Testis (tissue), 5 donors: ENCODE measurements around the gene TICAM1.

DNA sequence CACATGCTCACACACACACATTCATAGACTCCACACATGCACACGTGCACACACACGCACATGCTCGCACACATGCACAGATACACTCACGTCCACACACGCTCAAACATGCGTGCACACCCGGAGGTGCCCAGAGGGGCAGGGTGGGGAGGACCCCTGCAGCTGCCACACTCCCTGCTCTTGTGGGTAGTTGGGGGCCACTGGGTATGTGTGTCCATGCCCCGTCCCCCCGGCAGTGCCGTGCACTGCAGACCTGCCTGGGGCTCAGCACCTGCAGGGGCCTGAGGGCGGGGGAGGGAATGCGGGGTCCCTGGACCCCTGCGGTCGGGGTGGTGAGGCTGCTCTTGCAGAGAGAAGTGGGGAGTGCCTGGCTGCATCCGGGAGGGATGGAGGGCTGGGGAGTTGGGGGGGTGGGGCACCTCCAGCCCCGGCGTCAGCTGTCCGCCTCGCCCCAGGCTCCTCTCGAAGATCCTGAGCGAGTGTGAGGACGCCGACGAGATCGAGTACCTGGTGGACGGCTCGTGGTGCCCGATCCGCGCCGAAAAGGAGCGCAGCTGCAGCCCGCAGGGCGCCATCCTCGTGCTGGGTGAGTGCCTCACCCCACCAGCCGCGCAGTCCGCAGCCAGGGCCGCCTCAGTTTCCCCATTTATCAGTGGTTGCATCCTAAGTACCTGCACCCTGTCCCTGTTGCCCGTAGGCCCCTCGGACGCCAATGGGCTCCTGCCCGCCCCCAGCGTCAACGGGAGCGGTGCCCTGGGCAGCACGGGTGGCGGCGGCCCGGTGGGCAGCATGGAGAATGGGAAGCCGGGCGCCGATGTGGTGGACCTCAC lies 29.6 kb downstream of the ZBTB7A start:
- PRO-cap, 3 experiments = no peak in any of the 3 experiments
- RAMPAGE, long total RNA, 2 experiments = no peak in any of the 2 experiments
- RRBS = 66% methylated on average over 8 of the region's 53 CpGs

DNA sequence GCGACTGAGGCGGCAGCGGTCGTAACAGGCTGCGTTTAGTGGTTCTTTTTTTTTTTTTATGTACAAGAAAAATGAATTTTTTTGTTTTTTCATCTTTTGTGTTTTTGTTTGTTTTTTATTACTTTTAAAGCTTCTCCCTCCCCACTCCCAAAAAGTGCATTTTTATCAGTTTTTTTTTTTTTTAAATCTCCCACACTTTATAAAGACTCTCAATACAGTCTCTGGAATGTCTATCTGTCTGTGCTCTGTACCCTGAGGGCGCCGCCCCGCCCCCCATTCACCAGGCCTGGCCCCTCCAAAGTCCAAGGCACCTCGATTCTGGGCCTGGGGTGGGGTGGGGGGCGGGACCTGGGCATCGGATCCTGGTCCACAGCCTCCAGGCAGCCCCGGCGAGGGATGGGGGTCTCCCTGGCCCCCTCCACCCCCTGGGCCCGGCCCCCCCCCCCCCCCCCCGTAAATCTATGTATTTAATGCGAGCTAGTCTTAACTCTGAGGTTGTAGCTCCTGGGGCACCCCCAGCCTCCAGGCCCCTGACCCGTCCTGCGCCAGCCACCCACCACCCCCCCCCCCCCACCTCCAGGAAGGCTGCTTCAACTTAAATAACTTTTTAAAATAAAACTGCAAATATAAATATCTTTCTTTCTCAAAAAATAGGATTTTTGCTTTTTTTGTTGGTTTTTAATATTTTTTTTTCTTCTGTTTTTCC lies 23.3 kb downstream of the ZBTB7A start:
- PRO-cap, 3 experiments = no peak in any of the 3 experiments
- RAMPAGE, long total RNA, 2 experiments = no peak in any of the 2 experiments
- RRBS = 71% methylated on average over 3 of the region's 18 CpGs

GRCh38 chr19:4058647-4059323 lies 7.9 kb downstream of the ZBTB7A start:
- PRO-cap, 3 experiments = no peak in any of the 3 experiments
- RAMPAGE, long total RNA, 2 experiments = no peak in any of the 2 experiments
- RRBS = 64% methylated on average over 3 of the region's 28 CpGs

GRCh38 chr19:4149354-4150008 lies 4.0 kb upstream of the CREB3L3 start:
- PRO-cap, 3 experiments = peak in 1 of 3 experiments; most common plus-strand start chr19:4149687 (in 1)
- RAMPAGE, long total RNA, 2 experiments = no peak in any of the 2 experiments
- RRBS = no CpG with 5 or more reads among the region's 17 CpGs

DNA sequence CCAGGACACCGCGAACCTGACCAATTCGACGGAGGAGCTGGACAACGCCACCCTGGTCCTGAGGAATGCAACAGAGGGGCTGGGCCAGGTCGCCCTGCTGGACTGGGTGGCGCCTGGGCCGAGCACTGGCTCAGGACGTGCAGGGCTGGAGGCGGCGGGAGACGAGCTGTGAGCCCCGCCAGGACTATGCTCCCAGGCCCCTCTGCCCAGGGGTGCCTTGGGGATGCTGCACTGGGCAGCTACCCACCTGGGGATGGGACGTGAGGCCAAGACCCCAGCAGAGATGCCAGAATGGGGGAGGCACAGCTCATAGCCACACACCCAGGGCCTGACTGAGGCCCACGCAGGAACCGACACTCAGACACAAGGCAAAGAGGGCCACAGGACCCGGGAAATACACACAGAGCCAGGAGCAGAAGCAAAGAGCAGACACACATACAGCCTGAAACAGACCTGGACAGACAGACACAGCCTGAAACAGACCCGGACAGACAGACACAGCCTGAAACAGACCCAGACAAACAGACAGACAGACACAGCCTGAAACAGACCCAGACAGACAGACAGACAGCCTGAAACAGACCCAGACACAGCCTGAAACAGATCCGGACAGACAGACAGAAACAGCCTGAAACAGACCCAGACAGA lies 10.4 kb downstream of the SIRT6 start:
- PRO-cap, 3 experiments = no peak in any of the 3 experiments
- RAMPAGE, long total RNA, 2 experiments = no peak in any of the 2 experiments
- RRBS = 87% methylated on average over 2 of the region's 19 CpGs

DNA sequence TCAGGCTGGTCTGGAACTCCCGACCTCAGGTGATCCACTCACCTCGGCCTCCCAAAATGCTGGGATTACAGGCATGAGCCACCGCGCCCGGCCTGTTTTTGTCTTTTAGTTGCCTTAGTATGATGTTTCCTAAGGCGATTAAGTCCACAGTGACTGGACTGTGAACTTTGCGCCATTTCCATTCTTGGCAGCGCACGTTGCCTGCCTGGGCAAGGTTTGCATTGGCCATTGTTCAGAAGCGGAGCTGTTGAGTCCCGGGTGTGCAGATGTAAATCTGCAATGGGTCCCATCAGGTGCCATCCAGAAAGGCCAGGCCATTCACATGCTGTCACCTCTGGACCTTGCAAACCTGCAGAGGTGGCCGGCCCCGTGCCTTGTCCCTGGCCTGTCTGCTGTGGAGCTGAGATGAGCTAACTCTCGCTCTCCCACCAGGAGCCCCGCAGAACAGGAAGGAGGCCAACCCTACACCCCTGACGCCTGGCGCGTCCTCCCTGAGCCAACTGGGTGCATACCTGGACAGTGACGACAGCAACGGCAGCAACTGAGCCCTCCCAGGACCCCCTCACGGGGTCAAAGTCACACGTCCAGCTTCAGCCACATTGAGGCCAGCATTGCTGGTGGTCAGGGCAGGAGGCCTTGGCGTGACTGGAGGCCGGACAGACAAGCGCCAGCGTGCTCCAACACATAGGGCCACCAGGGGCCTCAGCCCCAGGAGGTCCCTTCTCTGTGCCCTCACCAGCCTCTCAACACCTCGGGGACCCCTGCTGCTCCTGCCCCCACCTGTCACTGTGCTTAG lies 10.7 kb upstream of the SHD start:
- PRO-cap, 3 experiments = no peak in any of the 3 experiments
- RAMPAGE, long total RNA, 2 experiments = no peak in any of the 2 experiments
- RRBS = no CpG with 5 or more reads among the region's 27 CpGs

GRCh38 chr19:4327104-4328077 lies 11.2 kb downstream of the STAP2 start:
- PRO-cap, 3 experiments = no peak in any of the 3 experiments
- RAMPAGE, long total RNA, 2 experiments = start-site peak on the minus strand in 1 of 2 experiments, at chr19:4327101-4327219 at its widest, 13 reads per replicate
- RRBS = 12% methylated on average over 5 of the region's 48 CpGs

DNA sequence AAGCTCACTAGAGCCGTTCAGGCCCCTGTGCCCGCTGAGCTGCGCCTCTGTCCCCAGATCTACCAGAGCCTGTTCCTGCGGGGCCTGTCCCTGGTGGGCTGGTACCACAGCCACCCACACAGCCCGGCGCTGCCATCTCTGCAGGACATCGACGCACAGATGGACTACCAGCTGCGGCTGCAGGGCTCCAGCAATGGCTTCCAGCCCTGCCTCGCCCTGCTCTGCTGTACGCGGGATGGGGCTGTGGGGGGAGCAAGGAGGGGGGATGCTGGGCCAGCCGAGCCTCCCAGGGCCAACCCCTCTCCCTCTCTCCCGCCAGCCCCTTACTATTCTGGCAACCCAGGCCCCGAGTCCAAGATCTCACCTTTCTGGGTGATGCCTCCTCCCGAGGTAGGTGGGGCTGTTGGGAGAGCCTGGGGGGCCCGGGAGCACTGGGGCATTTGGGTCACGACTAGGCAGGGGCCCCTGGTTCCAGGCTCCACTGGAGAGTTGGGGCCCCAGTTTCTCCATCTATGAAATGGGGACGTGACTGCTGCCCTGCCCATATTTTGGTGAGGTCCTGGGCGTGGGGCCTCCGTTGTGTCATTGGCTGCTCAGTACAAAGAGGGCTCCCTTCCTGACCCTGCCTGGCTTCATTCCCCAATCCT lies 14.0 kb downstream of the MPND start:
- PRO-cap, 3 experiments = no peak in any of the 3 experiments
- RAMPAGE, long total RNA, 2 experiments = no peak in any of the 2 experiments
- RRBS = no CpG with 5 or more reads among the region's 21 CpGs

DNA sequence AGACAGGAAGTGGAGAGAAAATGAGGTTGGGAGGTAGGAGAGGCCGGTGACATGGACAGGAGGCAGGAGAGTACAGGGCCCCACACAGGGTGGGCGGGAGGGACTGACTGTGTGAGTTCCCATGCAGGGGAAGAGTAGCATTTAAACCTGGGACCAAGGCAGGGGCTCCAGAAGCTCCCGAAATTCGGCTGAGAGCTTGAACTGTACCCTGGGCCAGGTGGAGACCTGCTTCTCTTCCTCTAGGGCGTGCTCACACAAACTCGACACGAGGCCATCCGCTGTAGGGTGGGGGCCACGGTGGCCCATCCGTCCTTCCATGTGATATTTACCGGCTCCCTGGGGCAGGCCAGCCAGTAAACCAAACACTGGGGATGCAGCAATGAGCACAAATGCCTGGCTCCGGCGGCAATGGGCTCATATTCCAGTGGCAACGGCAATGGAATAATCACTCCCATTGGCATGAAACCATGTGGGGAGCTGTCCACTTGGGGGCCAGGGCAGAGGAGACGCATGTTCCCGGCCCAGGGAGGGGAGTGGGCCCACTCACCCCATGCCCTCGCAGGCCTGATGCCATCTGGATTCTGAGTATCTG lies 10.9 kb downstream of the SH3GL1 start:
- PRO-cap, 3 experiments = no peak in any of the 3 experiments
- RAMPAGE, long total RNA, 2 experiments = no peak in any of the 2 experiments
- RRBS = 80% methylated on average over 3 of the region's 17 CpGs

DNA sequence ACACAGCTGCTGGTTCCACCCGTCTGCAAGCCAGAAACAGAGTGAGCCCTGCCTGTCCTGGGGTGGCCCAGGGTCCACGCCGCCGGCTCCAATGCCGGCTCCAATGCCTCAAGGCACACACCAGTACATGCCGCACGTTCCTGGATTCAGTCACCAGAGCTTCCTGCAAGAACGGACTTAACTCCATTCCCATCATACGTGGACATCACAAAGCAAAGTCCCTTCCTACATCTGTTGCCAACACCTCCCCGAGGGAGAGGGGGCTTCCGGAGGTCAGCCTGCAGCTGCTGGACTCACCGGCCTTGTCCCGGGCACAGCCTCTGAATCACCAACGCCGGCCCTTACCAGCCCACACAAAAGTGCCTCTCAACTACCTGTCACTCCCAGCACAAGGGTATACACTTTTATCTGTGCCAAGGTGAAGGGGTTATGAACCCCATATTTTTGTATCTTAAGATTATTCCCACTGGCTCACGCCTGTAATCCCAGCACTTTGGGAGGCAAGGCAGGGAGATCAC lies 8.5 kb downstream of the SH3GL1 start:
- PRO-cap, 3 experiments = peak in 1 of 3 experiments; most common minus-strand start position 152 of the sequence (in 1)
- RAMPAGE, long total RNA, 2 experiments = no peak in any of the 2 experiments
- RRBS = no CpG with 5 or more reads among the region's 16 CpGs

DNA sequence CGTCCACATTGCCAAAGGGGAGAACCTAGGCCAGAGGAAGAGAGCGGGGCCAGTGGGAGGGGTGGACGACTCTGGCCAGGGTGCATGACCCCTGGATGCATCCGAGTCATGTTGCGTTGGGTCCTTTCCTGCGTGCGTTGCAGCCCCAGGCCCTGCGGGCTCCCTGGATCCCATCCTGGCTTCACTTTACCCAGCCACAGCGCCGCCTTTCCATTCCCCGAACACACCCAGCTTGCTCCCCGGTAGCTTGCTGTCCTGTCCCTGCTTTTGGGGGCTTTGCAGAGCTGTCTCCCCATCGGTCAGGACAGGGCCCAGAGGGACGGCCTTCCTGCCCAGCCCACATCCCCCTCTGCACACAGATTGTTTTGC lies 10.4 kb downstream of the PLIN4 start:
- PRO-cap, 3 experiments = no peak in any of the 3 experiments
- RAMPAGE, long total RNA, 2 experiments = no peak in any of the 2 experiments
- RRBS = no CpG with 5 or more reads among the region's 14 CpGs

GRCh38 chr19:4596160-4596607 lies 36.7 kb upstream of the SEMA6B start:
- PRO-cap, 3 experiments = no peak in any of the 3 experiments
- RAMPAGE, long total RNA, 2 experiments = no peak in any of the 2 experiments
- RRBS = 53% methylated on average over 8 of the region's 17 CpGs

- PRO-cap, 3 experiments = peak in 1 of 3 experiments; most common plus-strand start chr19:4648454 (in 1)
- RAMPAGE, long total RNA, 2 experiments = no peak in any of the 2 experiments
- RRBS = no CpG with 5 or more reads among the region's 26 CpGs
Observed at GRCh38 chr19:4648156-4649087, 9.1 kb downstream of the TNFAIP8L1 start.

- PRO-cap, 3 experiments = no peak in any of the 3 experiments
- RAMPAGE, long total RNA, 2 experiments = no peak in any of the 2 experiments
- RRBS = no CpG with 5 or more reads among the region's 14 CpGs
Observed at GRCh38 chr19:4697104-4697661, 26.5 kb downstream of the DPP9 start.

DNA sequence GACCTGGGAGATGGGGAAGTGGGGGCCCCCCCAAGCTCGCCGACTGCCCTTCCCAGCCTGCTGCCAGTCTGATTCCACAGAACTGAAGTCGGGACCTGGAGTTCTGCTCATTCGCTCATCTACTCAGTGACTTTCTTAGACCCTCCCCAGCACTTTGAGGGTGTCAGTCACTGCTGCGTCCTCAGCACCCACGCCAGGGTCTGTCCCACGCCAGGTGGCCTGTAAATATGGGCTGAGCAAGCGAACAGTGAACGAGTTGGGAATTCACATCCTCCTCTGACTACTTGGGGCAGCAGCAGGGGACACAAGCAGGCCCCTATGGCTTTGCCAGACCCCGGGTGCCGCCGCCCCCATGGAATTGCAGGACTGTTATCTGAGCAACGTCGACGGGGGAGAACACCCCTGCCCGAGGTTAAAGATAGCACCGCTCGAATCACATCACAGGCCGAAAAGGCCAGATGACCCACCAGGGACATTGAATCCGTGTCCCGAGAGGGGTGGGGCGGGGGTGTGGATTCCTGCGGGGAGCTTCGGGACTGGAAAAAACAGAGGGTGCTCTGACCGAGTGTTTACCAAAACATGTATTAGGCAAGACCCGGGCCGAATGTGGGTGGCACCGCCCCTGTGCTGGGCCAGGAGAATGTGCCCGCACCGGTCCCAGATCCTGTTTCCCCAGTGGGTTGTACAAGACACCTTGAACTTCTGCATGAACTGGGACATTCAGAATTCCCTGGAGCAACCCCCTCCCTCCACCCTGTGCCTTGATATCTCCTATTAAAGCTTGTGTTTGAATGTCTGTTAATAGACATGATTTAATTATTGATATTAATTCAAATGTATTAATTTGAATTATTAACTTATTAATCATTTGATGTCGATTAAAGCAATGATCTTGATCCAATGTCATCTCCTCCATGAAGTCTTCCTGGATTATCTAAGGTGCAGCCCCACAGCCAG lies 9.1 kb downstream of the FEM1A start:
- PRO-cap, 3 experiments = no peak in any of the 3 experiments
- RAMPAGE, long total RNA, 2 experiments = no peak in any of the 2 experiments
- RRBS = 88% methylated on average over 5 of the region's 31 CpGs

GRCh38 chr19:4831009-4832105 lies at the start of gene TICAM1:
TSS of gene TICAM1 (minus strand) at chr19:4831712.
- PRO-cap, 3 experiments = peak in 3 of 3 experiments; most common plus-strand start chr19:4831772 (in 1); most common minus-strand start chr19:4831737 (in 3)
- RAMPAGE, long total RNA, 2 experiments = no peak in any of the 2 experiments
- RRBS = 2% methylated on average over 6 of the region's 56 CpGs

DNA sequence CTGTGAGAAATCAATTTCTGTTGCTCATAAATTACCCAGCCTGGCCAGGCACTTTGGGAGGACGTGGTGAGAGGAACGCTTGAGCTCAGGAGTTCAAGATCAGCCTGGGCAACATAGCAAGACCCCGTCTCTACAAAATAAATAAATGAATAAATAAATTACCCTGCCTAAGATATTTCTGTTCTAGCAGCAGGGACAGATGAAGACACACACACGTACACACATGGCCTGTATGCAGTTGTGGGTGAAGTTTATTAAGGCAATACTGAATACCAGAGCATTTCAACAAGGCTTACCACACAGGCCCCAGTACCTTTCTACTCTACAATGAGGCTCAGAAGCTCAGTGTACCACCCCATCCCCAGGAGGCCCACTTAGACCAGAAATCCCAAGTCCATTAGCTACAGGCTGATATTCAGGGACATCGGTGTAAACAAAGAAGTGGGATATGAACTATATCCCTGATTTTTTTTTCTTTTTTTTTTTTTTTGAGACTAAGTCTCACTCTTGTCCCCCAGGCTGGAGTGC lies 6.7 kb upstream of the TICAM1 start:
- PRO-cap, 3 experiments = no peak in any of the 3 experiments
- RAMPAGE, long total RNA, 2 experiments = no peak in any of the 2 experiments
- RRBS = no CpG with 5 or more reads among the region's 5 CpGs

DNA sequence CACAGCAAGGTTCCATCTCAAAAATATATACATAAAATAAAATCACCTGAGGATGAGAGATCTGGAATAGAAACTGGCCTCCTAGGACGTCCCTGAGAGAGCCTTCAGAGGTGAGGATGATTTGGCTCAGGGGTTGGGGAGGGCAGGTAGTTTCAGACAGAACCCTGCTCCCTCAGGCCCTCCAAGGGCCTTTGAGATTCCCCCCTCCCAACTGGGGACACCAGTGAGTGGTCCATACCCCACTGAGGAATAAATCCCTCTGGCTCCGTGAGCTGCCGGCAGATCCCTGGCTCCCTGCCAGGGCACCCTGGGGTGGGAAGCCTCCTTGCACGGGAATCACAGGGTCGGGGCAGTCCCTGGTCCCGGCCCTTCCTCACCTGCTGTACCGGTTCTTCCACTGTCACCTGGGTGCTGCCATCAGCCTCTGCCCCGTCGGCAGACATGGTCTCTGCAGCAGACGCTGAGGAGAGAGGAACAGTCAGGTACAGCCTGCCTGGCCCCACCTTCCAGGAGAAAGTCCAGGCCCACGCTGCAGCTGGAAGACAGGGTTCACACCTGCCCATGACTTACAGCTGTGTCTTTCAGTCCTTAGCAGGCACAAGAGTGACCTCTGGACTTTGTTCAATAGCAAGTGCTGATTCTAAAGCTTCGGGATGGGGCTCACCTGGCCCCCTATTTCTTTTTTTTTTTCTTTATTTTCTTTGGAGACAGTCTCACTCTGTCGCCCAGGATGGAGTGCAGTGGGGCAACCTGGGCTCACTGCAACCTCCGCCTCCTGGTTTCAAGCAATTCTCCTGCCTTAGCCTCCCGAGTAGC lies 6.3 kb downstream of the PLIN3 start:
- PRO-cap, 3 experiments = no peak in any of the 3 experiments
- RAMPAGE, long total RNA, 2 experiments = no peak in any of the 2 experiments
- RRBS = 70% methylated on average over 4 of the region's 15 CpGs

GRCh38 chr19:4877756-4878860 lies 10.6 kb upstream of the PLIN3 start:
- PRO-cap, 3 experiments = peak in 2 of 3 experiments; most common plus-strand start chr19:4878278 (in 2)
- RAMPAGE, long total RNA, 2 experiments = no peak in any of the 2 experiments
- RRBS = 73% methylated on average over 10 of the region's 52 CpGs

GRCh38 chr19:4913991-4914366 lies 4.7 kb downstream of the UHRF1 start:
- PRO-cap, 3 experiments = no peak in any of the 3 experiments
- RAMPAGE, long total RNA, 2 experiments = no peak in any of the 2 experiments
- RRBS = no CpG with 5 or more reads among the region's 13 CpGs